Adrenal gland (tissue), 7 donors: Measurements from ENCODE around the genes MAML3 and INPP4B.

GRCh38 chr4:139998500-139999314 is 155.3 kb downstream of the MAML3 start:
- PRO-cap, 3 experiments = no peak in any of the 3 experiments
- RAMPAGE, long total RNA, 4 experiments = no peak in any of the 4 experiments
- RRBS = no CpG with 5 or more reads among the region's 3 CpGs

- PRO-cap, 3 experiments = no peak in any of the 3 experiments
- RAMPAGE, long total RNA, 4 experiments = no peak in any of the 4 experiments
- RRBS = no CpG with 5 or more reads among the region's 3 CpGs
Observed at GRCh38 chr4:140030086-140030574, 123.9 kb downstream of the MAML3 start.

DNA sequence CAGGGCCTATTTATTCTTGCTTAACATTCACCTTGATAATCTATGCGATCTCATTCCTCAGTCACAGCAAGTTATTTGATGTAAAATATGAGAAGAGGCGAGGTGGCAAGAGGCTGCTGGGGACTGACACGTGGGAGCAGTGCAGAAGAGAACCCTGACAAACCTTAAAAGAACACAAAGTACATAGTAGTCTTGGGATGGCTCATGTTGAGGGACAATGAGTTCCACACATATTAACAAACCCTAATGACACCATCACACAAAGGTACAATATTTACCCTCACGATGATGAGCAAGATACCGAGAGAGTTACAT is 57.5 kb downstream of the MAML3 start:
- PRO-cap, 3 experiments = no peak in any of the 3 experiments
- RAMPAGE, long total RNA, 4 experiments = no peak in any of the 4 experiments
- RRBS = no CpG with 5 or more reads among the region's 5 CpGs

DNA sequence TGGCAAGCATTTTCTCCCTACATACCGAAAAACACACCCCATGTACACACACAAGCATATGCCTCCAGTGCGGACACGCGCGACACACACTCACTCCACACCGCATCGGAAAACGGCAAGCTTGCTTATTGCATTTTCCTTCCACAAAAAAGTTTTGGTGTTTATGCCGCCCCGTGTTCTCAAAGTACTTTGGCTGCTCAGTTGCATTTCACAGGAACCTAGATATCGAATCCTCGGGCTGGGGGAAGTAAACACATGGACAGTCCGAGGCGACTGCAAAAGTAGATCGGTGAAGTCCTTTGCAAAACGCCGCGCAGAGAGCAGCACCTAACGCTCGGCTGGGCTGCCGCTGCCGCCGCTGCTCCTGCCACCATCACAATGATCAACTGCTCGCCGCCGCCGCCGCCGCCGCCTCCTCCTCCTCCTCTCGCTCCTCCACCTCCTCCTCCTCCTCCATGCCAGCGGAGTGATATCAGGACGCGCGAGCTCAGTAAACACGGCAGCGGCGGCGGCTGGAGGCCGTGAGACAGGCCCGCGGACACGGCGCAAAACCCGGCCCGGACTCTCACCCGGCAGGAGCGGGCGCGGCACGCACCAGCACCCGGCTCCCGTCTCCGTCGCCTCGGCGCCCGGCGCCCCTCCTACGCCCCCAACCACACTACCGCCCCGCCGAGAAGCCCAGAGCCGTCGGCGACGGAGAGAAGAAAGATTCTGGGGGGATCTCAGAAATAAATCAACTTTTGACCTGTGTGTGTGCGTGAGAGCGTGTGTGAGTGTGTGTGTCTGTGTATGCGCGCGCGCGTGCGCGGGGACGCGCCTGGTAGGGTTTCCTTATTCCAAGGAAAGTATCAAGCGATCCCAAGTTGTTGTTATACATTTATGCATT is at the start of gene MAML3:
MAML3 (minus strand) TSS at position 468 of the 886 bp plus-strand sequence.
- PRO-cap, 3 experiments = peak in 3 of 3 experiments; most common plus-strand start position 568 of the sequence (in 2); most common minus-strand start position 380 of the sequence (in 3)
- RAMPAGE, long total RNA, 4 experiments = start-site peak on the minus strand in 1 of 4 experiments, centred at position 469 of the sequence, 25 reads per replicate
- RRBS = no CpG with 5 or more reads among the region's 79 CpGs

DNA sequence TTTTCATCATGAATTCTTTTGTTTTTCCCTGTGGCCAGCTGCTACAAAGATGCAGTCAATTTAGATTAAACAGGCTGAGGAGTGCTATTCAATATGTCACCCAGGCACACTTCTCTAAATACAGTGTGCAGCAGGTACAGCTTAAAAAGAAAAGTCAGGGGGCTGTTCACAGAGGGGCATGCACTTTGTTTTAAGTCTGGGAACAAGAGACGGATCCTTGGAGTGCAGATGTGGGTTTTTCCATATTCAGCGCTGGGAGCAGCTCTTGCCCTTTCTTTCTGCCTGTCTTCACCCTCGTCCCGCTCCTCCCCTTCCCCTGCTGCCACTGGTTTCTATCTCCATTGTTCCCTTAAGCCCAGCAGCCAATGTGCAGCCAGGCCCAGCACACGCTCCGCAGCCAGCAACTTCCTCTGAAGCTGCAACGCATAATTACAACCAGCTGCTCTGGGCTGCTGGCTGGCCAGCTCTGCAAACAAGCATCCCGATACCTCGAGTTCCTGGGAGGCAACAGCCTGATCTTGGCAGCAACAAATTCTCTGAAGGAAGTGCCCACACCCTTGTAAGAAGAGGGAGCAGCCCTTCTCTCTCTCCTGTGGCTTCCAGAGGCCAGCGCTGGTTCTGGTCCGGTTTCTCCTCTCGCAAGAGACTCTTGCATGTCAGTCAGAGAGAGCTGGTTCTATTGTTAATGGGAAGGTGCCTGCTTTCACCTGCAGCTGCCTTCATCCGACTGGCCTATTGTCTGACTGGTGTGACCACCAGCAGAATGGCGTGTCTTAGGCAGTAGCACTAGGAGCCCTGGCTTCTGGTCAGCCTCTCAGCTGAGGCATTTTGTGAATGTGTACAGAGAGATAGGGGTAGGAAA is 83.7 kb upstream of the MAML3 start:
- PRO-cap, 3 experiments = peak in 1 of 3 experiments; most common plus-strand start position 432 of the sequence (in 1); most common minus-strand start position 290 of the sequence (in 1)
- RAMPAGE, long total RNA, 4 experiments = no peak in any of the 4 experiments
- RRBS = no CpG with 5 or more reads among the region's 14 CpGs

DNA sequence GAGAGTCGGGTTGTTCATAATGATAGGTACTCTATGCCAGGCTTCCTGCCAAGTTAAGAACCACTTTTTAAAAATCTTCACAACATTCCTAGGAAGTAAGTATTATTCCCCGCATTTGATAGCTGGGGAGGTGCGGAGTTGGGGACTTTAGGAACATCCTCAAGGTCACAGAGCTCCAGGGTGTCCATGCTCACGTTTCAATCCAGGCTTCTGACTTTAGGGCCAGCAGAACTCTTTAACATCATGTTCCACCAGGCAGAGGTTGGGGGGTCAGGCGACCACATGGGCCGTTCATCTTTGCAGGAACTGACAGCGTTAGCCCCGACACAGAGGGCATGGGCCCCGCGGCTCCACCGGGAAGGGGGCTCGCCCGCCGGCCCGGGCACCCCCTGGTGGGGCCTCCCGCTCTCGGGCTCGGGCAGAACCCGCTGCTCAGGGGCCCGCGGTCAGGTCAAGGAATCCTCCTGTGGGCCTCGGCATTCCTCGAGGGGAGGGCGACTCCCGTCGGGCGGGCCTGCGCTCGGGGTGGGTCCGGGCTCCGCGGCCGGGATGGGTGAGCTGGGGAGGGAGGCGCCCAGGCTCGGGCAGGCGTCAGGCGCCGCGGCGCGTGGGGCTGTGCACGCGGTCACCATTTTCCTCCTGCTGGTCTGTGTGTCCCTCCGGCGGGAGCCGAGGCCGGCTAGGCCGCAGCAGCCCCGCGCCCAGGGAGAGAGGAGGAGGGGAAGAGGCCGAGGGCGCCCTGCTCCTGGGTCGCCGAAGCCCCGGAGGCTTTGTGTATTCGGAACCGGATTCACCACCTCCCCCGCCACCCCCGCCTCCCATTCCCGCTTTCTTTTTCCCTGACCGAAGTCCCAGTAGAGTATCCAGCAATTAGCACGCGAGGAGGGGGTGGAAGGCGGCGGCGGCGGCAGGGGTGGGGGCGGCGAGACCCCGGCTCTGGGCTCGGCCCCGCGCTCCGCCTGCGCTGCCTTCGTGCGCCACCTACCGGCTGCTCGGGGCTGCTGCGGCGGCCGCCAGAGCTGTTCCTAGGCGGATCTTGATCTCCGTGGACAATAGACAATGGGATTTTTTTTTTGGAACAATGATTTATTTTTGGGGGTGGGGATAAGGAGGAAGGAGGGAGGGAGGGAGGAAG is 98.8 kb upstream of the MAML3 start:
- PRO-cap, 3 experiments = peak in 3 of 3 experiments; most common plus-strand start position 421 of the sequence (in 1); most common minus-strand start position 966 of the sequence (in 3)
- RAMPAGE, long total RNA, 4 experiments = no peak in any of the 4 experiments
- RRBS = under 1% methylated on average over 21 of the region's 84 CpGs

DNA sequence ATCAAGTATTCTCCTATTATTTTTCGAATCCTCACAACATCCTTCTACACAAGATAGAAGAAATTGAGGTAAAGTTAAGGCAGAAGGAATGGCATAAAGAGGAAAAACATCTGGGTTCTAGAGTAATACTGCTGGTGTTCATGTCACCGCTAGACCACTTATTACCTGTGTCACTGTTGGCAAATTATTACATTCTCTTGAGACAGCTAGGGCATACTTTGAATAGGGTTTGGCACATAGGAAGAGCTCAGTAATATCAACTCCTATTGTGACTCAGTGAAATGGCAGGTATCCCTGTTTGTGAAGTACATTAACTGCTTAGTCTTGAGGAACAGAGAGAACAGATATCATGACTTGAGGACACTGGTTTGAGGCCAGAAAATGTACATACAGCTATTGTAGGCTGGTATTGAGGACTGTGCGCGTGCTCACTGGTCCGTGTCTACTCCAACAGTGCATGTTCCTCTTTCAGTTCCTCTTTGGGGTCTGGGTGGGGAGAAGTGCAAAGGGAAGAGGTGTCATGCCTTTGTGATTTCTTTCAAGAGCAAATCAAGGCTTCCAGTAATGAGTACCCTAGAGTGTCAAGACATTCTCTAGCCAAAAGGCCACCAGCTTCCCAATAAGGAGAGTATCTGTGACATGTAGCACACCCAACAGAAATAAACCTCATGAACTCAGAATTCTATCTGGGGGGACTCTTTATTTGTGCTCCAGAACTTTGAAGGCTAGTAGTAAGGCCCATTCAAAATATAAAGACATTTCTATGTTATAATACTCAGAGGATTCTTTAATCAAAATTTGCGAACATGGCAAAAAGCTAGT is 34.6 kb upstream of the TBC1D9 start:
- PRO-cap, 3 experiments = peak in 2 of 3 experiments; most common plus-strand start position 561 of the sequence (in 1); most common minus-strand start position 370 of the sequence (in 2)
- RAMPAGE, long total RNA, 4 experiments = no peak in any of the 4 experiments
- RRBS = no CpG with 5 or more reads among the region's 6 CpGs

DNA sequence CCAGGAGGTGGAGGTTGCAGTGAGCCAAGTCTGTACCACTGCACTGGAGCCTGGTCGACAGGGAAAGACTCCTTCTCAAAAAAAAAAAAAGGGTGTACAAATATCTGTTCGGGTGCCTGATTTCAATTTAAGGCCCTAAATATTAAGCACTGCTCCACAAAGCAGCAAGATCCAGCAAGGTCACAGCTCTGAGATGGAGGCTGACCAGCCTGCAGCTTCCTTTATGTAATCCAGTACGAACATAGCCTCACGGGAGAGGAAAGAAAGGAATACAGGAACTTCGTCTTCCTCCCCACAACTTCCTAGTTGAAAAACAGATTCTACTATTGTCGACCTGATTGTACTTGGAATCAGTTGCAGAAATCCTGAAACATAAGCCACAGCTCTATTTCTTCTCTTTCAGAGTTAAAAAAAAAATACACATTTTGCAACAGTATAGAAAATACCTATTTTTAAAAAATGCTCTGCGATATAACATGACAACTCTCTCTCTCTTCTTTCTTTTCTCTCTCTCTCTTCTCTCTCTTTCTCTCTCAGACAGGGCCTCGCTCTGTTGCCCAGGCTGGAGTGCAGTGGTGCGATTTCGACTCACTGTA is 53.5 kb upstream of the TBC1D9 start:
- PRO-cap, 3 experiments = peak in 1 of 3 experiments; most common minus-strand start position 195 of the sequence (in 1)
- RAMPAGE, long total RNA, 4 experiments = no peak in any of the 4 experiments
- RRBS = no CpG with 5 or more reads among the region's 10 CpGs

DNA sequence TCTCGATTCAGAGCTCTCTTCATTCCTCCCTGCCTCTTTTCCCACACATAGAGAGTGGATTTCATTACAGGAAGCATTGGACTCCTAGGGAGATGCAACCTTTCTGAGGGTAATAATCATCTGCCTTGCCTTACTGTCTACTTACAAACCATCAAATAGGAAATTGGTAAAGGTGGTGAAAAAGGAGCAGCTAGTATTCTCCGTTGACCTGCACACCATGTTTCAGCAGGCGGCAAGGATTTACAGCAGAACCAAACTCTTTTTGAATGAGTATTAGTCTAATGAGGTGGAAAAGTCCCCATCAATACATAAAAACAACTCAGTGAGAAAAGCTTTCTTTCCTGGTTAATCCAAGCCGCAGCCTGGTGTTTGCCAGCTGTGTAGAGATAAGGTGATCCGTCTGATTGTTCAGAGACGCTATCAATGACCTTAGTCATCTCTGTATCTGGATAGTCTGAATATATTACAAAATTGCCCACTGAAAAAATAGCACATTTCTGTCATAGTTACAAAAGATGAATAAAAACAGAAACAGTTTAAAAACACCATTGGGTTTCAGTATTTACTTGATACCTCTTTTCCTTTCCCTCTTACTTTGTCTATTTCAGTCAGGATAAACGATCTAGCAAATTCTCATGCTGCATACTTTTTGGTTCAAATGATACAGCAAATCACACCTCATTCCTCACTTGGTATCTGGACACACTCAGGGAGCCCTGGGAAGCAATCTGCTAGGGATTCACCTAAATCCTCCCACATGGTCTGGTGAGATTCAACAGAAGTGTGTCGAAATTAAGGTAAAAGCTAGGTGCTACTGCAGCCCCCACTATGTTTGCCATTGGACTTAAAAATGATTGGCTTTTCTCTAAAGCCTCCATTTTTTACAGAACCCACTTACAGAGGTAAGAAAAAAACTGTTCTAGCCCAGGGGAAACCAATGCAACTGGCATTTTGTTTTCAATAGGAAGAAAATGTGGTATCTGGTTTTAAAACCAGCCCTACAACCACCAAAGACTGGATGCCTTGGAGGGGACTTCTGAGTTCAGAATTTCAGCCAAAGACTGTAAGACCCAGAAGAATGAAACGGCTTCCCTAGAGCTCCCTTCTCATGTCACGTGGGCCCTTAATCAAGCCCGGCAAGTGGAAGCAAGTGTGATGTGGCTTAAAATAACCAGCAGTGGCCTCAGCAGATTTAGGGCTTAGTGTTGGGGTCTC is 110.6 kb upstream of the TBC1D9 start:
- PRO-cap, 3 experiments = no peak in any of the 3 experiments
- RAMPAGE, long total RNA, 4 experiments = no peak in any of the 4 experiments
- RRBS = no CpG with 5 or more reads among the region's 11 CpGs

DNA sequence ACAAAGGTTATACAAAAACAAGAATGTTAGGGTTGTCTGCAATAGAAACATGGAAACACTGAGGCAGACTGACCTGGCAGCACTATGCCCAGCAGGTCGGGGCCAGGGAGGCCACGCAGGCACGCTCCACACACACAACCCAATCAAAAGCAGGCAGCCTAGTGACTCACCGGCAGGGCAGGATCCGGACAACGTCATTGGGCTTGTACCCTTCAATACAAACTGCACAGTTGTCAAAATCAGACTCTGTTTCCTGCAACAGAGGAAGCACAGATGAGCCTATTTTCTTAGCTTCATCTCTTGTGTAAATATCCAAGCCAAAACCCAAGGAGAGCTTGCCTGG is 185.8 kb downstream of the RNF150 start:
- PRO-cap, 3 experiments = no peak in any of the 3 experiments
- RAMPAGE, long total RNA, 4 experiments = no peak in any of the 4 experiments
- RRBS = no CpG with 5 or more reads among the region's 6 CpGs

DNA sequence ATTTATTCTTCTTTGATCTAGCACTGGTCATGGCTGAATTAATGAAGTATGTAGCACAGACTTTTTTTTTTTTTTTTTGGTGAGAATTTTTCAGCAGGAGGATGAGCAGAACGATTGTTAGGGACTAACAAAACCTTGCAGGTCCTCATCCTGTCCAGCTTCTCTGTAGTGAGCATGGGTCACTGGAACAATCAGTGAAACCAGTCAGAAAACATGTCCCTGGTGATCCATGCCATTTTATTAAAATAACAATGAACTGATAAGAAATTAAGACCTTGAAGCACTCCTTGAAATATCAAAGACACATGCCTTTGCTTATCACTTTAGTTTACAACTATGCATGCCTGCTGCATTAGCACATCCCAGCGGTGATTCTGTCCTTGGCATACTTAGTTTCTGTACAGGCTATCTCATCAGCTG is 150.8 kb downstream of the RNF150 start:
- PRO-cap, 3 experiments = peak in 1 of 3 experiments; most common minus-strand start position 170 of the sequence (in 1)
- RAMPAGE, long total RNA, 4 experiments = no peak in any of the 4 experiments
- RRBS = no CpG with 5 or more reads among the region's 2 CpGs

GRCh38 chr4:141002530-141003101 is 130.7 kb downstream of the RNF150 start:
- PRO-cap, 3 experiments = no peak in any of the 3 experiments
- RAMPAGE, long total RNA, 4 experiments = no peak in any of the 4 experiments
- RRBS = no CpG with 5 or more reads among the region's 4 CpGs

GRCh38 chr4:141231135-141231755 is 10.6 kb downstream of the ZNF330 start:
- PRO-cap, 3 experiments = no peak in any of the 3 experiments
- RAMPAGE, long total RNA, 4 experiments = no peak in any of the 4 experiments
- RRBS = no CpG with 5 or more reads among the region's 7 CpGs

DNA sequence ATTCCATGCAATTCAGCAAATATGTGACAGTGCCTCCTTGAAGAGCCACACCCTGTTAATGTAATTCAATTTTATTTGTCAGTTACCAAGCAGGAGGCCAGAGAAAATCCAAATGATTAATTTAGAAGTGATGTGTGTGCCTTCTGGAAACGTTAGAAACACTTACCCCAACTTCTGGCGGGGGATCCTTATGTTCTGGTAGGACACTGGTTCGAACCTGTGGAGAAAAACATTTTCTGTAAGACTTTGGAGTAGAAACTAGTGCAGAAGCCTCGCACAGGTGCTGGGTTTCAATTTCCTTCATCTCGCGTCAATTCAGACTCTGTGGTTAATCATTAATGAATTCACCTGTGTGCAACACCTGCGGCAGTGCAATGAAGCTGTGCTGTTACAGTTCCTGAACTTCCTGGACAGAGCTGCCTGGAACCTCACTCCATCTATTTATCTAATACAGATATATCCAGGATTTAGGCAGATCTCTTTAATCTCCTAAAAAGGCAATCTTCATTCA is 531.5 kb downstream of the INPP4B start:
- PRO-cap, 3 experiments = no peak in any of the 3 experiments
- RAMPAGE, long total RNA, 4 experiments = no peak in any of the 4 experiments
- RRBS = no CpG with 5 or more reads among the region's 7 CpGs

GRCh38 chr4:142435646-142436615 is 410.2 kb downstream of the INPP4B start:
- PRO-cap, 3 experiments = no peak in any of the 3 experiments
- RAMPAGE, long total RNA, 4 experiments = no peak in any of the 4 experiments
- RRBS = no CpG with 5 or more reads among the region's 12 CpGs

DNA sequence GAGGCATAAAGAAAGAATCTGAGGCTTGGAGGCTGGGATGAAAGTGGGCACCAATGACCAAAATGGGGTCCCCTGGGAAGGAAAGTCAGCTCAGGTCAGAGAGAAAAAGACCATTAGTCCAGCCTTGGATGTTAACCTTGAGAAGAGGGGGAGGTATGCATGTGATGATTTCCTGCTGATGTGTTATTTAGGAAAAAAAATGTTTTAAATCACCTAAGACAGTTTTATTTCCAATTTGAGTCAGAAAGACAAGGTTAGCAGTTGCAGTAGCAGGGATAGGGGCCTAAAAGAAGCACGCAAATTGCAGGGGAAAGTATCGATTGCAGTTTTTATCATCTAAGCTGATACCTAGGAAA is 289.6 kb downstream of the INPP4B start:
- PRO-cap, 3 experiments = peak in 1 of 3 experiments; most common plus-strand start position 264 of the sequence (in 1)
- RAMPAGE, long total RNA, 4 experiments = no peak in any of the 4 experiments
- RRBS = no CpG with 5 or more reads among the region's 2 CpGs

DNA sequence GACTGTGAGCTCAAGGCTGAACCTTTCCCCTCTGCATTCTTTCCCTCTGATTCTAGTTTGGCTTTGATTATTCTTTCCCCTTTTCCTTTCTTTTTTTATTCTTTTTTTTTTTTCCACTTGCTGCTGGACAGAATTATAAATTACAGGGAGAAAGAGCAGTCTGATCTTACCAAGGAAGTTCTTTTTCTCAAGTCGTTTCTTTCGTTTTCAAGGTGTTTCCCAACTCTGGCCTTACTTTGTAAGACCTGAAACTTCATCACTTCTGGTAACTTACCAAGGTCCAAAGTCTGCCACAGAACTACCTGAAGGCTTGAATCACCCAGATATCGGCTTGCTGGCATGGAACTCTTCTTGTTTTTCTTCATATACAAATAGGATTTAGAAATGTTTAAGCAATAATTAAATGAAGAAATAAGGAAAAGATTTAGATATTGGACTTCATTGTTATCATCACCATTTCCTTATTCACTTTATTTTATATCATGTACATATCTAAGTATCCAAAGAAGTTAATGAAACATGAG is 278.0 kb downstream of the INPP4B start:
- PRO-cap, 3 experiments = no peak in any of the 3 experiments
- RAMPAGE, long total RNA, 4 experiments = no peak in any of the 4 experiments
- RRBS = no CpG with 5 or more reads among the region's 3 CpGs

DNA sequence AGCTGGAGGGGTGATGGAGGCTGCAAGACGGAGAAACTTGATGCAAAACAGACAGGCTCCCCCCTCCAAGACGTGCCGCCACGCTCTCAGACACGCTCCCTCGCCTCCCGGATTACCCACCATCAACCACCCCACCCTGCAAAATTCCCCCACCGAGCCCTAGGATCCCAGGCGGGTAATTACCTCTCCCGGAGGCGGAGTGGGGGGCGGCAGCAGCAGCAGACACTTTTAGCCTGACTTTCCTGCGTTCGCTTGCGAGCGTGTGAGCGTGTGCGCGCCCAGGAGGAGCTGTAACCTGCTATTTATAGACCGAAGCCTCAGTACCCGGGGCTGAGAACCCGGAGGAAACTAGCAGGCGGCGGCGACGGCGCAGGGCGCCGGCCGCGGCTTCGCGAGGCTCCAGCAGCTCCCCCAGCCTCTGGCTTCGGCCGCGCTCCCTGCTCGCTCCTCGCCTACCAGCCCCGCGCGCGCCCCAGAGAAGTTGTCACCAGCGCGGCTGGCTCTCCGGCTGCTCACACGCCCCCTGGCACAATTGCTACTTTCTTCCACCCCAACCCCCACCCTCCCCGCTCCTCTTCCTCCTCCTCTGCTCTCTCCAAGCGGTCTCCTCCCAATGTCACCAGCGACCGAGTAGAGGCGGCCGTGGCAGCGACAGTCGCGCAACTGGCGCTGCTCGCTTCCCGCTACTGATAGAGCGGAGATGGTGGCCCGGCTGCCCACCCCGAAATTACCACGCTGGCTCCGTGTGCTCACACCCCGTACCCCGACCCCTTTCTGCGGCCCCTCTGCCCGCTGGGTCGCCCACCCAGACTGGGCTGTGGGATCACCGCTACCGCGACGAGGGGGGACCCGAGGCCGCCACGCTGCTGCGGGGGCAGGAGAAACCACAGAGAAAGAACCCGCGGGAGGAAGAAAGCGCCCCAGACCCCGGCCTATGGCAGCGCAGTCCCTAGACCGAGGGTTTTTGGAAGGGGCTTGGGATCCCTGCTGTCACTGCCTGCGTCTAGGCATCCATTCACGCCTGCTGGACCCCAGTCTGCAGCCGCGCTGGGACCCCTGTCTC is at the start of gene INPP4B:
INPP4B (minus strand) TSS at position 276 of the 1,063 bp plus-strand sequence.
- PRO-cap, 3 experiments = peak in 3 of 3 experiments; most common plus-strand start position 351 of the sequence (in 3); most common minus-strand start position 264 of the sequence (in 3)
- RAMPAGE, long total RNA, 4 experiments = start-site peak on the minus strand in 2 of 4 experiments, centred at positions 258 to 433 of the sequence, 19 to 38 reads per replicate
- RRBS = 1% methylated on average over 11 of the region's 86 CpGs

DNA sequence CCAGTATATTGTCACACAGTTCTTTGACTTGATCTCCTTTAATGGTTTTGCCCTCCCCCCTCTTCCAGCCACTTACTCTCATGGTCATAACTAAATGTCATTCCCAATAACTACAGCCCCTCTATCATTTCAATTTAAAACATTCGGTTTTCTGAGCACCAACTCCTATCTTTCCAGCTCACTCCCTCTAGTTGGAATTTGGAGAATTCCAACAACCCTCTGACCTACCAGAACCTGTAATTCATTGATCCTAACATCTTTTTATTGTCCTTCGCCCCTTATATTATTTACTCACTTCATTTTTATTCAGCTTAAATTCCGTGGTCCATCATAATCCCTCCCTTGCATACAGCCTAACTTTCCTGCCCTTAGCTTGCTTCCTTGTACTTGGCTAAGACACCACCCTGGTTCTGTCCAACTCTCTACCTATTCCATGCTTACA is 21.6 kb upstream of the USP38 start:
- PRO-cap, 3 experiments = no peak in any of the 3 experiments
- RAMPAGE, long total RNA, 4 experiments = no peak in any of the 4 experiments
- RRBS = no CpG with 5 or more reads among the region's 3 CpGs

DNA sequence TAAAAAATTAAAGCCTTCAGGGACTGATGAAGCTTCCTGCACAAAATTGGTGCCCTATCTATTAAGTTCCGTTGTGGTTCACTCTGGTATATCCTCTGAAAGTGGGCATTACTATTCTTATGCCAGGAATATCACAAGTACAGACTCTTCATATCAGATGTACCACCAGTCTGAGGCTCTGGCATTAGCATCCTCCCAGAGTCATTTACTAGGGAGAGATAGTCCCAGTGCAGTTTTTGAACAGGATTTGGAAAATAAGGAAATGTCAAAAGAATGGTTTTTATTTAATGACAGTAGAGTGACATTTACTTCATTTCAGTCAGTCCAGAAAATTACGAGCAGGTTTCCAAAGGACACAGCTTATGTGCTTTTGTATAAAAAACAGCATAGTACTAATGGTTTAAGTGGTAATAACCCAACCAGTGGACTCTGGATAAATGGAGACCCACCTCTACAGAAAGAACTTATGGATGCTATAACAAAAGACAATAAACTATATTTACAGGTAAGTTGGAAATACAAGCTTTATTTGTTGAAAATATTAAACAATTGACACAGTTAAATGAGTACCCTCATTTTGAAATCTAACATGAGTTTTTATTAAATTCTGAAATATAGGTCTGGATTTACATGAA is 29.8 kb downstream of the USP38 start:
- PRO-cap, 3 experiments = no peak in any of the 3 experiments
- RAMPAGE, long total RNA, 4 experiments = no peak in any of the 4 experiments
- RRBS = no CpG with 5 or more reads among the region's 2 CpGs